H4 (cell line): ENCODE results near the genes TMEM150B, TMEM238, SHISA7, ZNF628 and ZNF524.

DNA sequence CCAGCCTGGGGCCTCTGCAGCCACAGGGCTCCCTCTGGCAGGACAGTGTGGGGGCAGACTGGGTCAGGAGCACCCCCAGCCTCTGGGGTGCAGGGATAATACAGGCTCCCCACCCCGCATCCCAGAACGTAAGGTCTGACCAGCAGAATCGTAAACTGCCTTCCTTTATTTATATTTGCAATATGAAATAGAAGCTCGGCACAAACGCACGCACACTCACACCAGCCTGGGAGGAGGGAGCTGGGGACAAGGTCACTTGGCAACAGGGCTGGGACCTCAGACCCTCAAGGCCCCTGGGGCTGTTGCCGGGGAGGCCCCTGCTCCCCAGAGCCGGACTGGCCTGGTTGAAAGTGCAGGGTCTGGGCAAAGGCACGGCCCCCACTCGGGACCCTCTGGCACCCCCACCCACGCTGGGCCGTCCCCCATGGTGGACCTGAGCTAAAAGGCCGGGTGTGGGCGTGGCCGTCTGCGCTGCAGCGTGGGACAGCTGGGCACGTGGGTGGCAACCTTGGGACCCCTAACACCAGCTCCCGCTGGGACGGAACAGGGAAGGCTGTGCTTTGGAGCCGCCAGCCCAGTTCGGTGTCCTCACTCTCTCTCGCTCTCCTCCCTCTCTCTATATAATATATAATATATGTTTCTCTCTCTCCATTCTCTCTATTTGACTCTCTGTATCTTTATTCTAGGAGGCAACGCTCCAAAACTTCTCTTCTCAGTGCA is 1.2 kb upstream of the TMEM86B start:
- RAMPAGE, long total RNA = no peak

GRCh38 chr19:55231846-55232761 is 3.5 kb upstream of the TMEM86B start:
- RAMPAGE, long total RNA = no peak

GRCh38 chr19:55236631-55237182 is 8.1 kb upstream of the TMEM86B start:
- RAMPAGE, long total RNA = no peak

DNA sequence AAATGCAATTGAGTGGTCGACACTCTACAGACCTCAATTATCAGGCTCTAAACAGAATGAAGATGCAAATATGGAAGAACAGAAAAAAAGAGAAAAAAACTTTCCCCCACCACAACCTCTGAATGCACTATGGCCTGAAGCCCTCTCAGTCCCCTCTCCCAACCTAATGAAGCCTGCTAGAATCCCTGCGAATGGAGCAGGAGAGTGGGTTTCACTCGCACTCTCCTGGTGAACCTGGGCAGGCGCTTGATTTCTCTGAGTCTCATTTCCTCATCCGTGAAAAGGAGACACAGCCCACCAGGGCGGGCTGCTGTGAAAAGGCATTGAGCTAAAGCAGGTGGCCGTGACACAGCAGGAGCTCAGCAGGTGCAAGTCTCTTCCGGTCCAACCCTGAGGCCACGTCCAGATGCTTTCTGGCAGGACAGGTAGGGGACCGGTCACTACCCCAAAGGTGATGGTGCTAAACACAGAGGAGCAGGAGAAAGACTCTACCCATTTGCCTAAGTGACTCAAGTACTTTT is 5.1 kb downstream of the PPP6R1 start:
- RAMPAGE, long total RNA = no peak

DNA sequence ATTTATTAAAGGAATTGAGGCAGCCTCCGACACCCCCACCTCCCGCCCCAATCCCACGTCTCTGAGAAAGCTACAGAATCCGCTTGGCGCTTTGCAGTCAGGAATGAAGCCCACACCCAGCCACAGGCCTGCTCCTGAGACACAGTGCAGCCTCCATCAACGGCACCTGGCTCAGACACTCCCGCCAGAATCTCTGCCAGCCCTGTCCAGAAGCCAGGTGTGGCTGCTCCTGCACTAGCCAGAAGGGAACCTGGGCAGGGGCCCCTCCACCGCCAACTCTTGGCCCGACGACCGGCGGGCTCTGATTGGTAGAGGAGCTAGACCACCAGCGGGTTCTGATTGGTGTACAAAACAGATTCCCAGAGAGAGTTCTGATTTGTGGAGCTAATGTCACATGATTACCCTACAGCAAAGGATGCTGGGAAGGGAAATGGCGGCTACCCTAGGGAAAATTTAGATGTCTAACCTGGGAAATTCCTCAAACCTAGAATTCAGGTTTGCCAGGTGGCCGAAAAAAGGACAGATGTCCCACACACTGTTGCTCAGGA is 2.9 kb upstream of the PPP6R1 start:
- RAMPAGE, long total RNA = no peak

- RAMPAGE, long total RNA = no peak
Observed at GRCh38 chr19:55265680-55266247, 6.9 kb upstream of the PPP6R1 start.

DNA sequence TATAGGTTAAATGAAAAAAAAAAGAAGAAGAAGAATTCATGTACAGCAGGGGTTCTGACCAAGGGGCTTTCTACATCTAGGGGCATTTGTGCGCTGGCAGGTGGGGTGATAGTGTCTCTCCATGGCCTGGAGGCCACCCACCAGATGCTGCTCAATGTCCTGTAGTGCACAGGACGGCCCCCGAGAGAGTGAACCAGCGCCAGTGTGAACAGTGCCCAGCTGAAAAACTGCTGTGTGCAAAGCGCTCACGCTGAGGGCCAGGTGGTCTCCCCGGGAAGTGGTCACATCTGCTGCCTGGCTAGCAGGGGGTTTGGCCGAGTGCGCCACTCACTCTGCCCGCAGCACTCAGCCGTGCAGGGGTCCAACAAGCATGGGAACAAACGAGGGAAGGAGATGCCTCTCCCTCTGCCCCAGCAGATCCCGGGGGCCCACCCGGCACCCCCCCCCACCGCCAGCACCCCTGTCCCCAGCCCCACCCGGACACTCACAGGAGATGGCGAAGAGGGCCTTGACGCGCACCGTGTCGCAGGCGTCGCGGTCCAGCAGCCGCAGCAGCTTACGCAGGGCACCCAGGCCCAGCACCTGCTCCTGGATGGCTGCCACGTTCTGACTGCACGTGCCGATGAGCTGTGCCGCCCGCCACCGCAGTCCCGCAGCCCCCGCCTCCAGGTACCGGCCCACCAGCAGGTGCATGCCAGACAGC is 5.8 kb downstream of the HSPBP1 start:
- RAMPAGE, long total RNA = no peak

GRCh38 chr19:55312979-55313566 is 12.1 kb downstream of the TMEM150B start:
- RAMPAGE, long total RNA = no peak

- RAMPAGE, long total RNA = no peak
Observed at GRCh38 chr19:55322177-55323070, 2.7 kb downstream of the TMEM150B start.

- RAMPAGE, long total RNA = no peak
Observed at GRCh38 chr19:55325247-55325697, at the start of gene TMEM150B. TSS of gene TMEM150B (minus strand) at chr19:55325341.

DNA sequence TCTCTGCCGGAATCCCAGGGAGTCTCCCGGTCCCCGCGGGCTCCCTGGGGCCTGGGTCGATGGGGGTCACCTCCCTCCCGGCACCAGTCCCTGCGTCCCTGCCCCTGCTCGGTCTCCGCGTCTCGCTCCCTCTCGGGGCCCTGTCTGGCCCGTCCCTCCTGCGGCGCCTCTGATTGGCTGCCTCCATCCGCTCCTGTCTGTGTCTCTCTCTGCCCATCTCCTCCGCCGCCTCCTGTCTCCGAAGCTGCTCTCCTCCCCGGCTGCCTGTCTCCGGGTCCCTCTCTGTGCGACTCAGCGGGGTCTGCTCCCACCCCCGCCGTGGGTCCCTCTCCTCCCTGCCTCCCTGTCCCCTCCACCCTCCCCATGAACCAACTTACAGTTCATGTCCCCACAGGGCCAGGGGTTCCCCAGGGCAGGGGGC is 326 bp downstream of the IL11 start:
- RAMPAGE, long total RNA = no peak

DNA sequence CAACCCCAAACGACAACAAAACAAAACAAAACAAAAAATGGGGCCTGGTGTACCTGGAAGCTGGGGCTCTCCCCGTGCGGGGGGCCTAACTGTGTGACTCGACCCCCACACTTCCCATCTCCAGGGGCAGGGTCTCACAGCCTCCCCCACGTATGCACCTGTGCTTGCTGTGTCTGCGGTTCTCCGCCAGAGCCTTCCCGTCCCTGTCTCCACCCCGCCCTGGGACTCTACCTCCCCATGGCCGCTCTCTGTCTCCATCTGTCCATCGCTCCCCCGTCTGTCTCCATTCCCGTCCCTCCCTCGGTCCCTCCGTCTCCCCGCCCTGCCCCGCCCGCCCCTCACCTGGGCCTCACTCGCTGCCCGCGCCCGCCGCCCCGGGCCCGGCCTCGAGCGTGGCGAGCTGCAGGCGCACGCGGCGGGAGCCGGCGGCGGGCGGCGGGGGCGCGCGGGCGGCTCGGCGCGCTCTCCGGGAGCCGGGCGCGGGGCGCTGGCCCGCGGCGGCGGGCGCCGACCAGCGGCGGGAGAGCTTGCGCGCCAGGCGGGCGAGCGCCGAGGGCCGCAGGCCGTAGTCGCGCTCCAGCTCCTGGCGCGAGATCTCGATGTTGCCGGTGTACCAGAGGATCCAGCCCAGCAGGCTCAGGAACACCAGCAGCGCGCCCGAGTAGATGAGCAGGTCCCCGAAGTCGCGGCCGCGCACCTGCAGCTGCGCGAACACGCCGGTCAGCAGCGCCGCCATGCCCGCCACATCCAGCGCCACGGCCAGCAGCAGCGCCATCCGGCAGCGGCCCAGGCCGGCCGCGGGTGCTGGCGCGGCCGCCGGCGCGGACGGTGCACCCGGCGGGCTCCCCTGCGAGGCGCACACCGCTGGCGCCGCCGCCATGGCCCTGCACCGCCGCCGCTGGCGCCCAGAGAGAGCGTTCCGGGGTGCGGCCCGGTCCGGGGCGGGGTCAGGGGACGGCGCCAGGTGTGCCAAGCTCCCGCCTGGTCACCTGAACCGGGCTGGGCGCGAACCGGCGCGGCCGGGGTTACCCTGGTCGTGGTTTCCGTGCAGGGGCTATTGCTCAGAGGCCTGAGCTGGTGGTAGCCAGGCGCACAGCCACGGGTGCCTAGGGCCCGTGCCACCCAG is at the start of gene TMEM238:
TSS of gene TMEM238 (minus strand) at position 913 of the 1,126 bp plus-strand sequence.
- RAMPAGE, long total RNA = no peak

DNA sequence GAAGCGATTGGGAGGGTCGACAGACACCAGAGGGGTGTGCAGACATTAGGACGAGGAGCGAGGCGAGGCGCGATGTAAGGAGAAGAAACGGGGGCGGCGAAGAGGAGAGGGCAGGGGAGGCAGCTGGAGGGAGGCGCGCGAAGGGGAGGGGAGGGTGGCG is at the start of gene SHISA7:
TSS of gene SHISA7 (minus strand) at position 98 of the 160 bp plus-strand sequence.
- RAMPAGE, long total RNA = no peak

DNA sequence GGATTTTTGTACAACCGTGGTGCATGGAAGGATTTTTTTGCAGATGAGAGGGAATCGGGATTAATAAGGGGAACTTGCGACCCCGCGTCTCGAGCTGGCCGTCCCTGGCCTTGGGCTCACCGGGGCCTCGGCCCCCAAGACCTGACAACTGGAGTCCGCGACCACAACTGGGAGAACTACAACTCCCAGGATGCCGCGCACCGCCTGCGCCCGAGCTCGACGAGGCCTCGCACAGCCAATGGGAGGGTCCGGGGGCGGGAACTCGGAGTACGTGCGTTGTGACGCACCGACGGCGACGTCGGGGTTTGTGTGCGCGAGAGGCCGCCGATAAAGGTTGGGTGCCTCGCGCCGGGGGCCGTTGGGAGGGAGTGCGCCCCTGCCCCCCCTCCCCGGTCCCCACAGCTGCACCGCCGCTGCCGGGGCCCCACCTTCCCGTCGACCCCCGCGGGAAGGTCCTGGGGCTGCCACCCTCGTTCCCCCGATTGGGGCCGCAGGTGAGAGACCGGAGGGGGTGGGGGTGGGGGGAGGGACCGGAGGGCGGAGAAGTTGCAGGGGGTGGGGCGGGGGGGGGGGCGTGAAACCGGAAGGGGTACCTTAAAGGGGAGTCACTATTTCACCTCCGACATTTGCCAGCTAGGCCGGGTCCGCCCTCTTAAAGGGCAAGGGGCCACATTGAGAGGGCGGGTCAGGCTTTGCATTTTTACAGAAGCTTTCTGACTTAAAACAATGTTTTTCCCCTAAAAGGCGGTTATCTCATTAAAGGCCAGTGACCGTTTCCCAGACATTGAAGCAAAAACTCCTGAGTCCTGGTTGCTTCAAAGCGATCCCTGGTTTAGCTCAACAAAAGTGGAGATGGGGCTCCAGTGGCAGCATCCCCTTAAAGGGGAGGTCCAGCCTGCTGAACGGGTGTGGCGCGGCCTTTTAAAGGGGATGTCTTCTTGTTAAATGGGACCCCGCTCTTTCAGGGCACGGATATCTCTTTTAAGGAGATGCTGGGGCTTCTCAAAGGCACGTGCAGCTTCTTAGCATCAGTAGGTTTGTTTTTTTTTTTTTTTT is at the start of gene ZNF628:
TSS of gene ZNF628 (plus strand) at position 304 of the 1,056 bp plus-strand sequence.
- RAMPAGE, long total RNA = no peak

GRCh38 chr19:55599863-55601042 is at the start of gene ZNF524:
TSS of gene ZNF524 (plus strand) at chr19:55600288.
- RAMPAGE, long total RNA = start-site peak on the plus strand at chr19:55600319-55600361, 15 reads

- RAMPAGE, long total RNA = no peak
Observed at GRCh38 chr19:55616797-55617723, 7.3 kb downstream of the ZNF784 start.

GRCh38 chr19:55642425-55642729 is 1.1 kb upstream of the ZNF581 start:
- RAMPAGE, long total RNA = no peak

DNA sequence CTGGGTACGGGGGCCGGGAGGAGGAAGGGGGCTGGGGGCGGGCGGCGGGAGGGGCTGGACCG is 153 bp downstream of the ZNF581 start:
- RAMPAGE, long total RNA = no peak

DNA sequence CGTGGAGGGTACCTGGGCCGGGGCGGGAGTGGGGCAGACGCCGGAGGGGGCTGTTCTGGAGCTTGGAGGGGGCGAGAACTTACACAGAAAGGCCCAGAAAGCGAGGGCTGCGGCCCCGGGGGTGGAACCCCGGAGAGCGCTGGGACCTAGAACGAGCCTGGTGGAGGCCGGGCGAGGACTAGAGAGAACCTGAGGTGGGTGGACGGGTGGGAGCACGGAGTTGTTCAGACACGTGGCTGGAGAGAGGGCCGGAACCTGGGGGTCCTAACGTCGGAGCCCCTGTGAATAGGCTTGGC is 332 bp downstream of the ZNF581 start:
- RAMPAGE, long total RNA = no peak

GRCh38 chr19:55652773-55653253 is 2.0 kb upstream of the U2AF2 start:
- RAMPAGE, long total RNA = no peak